Heart (tissue), 3 donors: ENCODE results near the genes KDM5C and GNL3L.

DNA sequence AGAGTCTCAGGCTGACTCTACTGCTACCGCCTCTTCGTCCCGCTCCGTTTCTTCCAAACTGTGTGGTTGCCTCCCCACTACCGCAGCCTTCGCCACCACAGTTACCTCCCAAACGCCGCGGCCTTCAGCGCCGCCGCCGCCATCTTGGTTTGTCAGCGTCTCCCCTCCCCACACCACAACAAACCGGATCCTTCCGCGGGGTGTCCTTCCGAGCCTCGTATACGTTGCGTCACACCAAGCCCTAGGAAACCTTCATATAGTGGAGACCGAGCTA lies at the start of gene KDM5C:
TSS of gene KDM5C (minus strand) at position 154 of the 274 bp plus-strand sequence.
- RAMPAGE, long total RNA, 2 experiments = start-site peak on the minus strand in 1 of 2 experiments, centred at position 154 of the sequence, 164 reads per replicate

DNA sequence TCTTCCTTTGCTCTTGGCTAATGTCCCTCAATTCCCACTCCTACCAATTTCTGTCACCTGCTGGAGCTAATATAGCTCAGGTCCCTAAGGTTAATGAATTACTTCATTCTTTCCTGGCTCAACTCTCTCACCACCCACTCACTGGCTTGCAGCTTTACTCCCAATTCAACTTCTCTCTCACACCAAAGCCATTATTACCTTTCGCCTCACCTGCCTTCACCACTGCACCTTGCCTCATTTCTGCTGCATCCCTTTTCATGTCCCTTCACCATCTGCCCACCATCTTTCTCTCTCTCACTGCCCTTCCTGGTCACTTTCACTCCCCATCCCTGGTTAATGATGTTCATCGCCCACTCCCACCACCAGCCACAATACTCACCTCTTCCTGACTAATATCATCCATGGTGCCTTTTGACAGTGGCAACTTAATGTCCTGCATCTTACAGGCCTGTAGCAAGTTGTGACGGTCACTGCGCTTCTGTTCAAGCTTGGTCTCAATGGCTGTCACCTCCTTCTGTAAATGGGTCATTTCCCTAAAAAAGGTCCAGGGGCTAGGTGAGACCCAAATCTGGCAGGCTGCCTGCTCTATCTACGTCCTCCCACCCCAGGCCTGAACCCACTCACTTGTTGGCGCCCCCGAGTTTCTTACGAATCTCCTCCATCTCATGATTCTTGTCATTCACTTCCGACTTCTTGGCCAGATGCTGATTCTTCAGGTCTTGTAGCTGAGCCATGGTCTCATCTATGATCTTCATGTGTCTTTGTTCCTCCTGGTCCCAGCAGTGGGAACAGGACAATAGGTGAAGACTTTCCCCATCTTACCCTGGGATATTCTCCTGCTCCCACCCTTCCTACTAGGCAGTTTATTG lies 26.4 kb downstream of the SMC1A start:
- RAMPAGE, long total RNA, 2 experiments = no peak in any of the 2 experiments

GRCh38 chrX:53399351-53399966 lies 23.0 kb downstream of the SMC1A start:
- RAMPAGE, long total RNA, 2 experiments = no peak in any of the 2 experiments

DNA sequence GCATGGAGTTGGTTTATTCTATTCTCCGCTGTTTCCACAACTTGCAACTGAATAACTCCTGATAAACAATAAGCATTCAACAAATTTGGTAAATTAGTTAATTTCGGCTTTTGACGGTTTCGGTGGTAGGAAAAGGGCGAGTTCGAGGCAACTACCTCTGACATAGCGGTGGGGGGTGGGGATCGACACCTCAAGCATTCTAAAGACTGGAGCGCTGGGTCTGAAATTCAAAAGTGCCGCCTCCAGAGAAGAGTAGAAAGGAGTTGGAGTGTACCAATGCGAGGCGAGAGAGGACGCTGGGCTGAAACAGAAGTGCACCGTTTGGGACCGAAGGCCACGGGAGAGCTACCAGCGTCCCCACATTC lies 732 bp downstream of the SMC1A start:
- RAMPAGE, long total RNA, 2 experiments = no peak in any of the 2 experiments

DNA sequence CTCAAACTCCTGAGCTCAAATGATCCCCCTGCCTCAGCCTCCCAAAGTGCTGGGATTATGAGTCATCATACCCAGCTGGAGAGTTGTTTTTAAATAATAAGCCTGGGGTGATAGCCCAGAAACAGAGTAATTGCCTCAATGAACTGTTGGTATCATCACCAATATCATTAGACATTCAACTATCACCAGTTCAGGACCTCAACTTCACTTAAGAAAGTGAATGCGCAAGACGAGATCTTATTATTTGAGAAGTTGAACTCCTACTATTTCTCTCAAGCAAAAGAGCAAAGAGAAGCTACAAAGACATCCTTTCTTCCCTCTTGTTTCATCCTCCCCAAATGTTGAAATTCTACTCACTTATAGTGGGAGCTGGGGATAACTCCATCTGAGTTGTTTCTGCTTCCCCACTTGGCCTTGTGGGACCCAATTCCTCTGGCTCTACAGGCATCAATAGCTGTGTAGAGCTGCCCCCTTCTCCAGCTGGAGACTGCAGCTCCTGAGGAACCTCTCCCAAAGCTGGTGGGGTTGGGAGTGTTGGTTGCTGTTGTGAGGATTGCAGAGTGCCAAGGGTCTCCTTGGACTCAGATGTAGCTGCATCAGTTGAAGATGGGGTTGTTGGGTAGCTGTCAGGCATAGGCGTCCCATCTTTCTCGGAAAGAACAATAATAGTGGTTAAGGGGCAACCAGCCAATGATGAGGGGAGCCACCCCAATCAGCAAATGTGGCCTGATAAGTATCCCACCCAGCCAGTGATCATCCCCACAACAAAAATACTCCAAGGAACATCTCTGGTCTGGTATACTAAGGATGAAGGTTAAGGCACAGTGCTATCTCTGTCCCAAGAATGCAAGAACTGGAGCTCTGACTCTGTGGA lies 120.3 kb upstream of the HSD17B10 start:
- RAMPAGE, long total RNA, 2 experiments = no peak in any of the 2 experiments

GRCh38 chrX:53683645-53684717 lies 2.5 kb downstream of the HUWE1 start:
- RAMPAGE, long total RNA, 2 experiments = start-site peak on the minus strand in 2 of 2 experiments, at chrX:53683823-53684296 at its widest, 666 to 2,436 reads per replicate

DNA sequence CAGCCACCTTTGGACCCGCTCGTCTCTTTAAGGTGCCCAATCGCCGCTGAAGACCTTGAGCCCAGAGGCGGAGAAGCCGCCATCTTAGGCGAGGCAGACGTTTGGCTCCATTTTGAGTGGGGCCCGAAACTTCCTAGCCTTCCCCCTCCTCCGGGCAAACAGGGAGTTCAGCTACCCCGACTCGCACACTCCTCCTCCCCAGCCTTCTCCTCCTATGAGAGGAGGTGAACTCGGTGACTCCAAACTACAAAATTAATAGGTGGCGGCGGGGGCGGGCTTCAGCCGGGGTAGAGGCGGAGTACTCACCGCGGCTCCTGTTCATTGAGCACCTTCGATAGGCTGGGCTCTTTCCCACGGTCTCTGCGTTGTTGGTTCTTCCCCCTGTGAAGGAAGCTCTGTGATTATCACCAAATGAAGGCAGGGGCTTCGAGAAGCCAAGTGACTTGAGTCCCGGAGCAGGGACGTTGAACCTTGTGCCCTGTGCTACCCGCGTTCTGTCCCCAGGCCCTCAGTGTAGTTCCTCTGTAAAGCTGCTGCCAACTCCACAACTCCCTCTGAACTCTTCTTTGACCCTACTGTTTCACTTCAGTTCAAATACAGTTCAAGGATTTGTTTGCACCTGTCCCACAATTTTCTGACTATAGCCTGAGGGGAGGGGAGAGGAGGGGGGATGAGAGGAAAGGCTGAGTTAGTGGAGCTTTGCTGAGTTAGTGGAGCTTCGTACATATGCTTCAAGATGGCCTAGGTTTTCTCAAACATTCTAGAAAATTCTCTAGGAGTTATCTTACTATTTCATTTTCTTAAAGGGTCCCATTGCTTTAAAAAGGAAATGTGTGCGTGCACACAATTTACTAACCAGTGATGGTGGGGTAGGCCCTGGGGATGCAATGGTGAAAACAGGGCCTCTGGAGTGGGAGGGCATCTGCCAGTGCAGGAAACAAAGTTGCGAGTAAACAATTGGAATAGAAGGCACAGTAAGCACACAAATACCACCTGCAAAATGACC lies 599 bp upstream of the PHF8 start:
- RAMPAGE, long total RNA, 2 experiments = no peak in any of the 2 experiments

GRCh38 chrX:54357295-54358351 lies 82.6 kb upstream of the TSR2 start:
- RAMPAGE, long total RNA, 2 experiments = start-site peak on the minus strand in 2 of 2 experiments, at chrX:54357839-54358018 at its widest, 20 to 45 reads per replicate

GRCh38 chrX:54358352-54359386 lies 81.5 kb upstream of the TSR2 start:
- RAMPAGE, long total RNA, 2 experiments = no peak in any of the 2 experiments

DNA sequence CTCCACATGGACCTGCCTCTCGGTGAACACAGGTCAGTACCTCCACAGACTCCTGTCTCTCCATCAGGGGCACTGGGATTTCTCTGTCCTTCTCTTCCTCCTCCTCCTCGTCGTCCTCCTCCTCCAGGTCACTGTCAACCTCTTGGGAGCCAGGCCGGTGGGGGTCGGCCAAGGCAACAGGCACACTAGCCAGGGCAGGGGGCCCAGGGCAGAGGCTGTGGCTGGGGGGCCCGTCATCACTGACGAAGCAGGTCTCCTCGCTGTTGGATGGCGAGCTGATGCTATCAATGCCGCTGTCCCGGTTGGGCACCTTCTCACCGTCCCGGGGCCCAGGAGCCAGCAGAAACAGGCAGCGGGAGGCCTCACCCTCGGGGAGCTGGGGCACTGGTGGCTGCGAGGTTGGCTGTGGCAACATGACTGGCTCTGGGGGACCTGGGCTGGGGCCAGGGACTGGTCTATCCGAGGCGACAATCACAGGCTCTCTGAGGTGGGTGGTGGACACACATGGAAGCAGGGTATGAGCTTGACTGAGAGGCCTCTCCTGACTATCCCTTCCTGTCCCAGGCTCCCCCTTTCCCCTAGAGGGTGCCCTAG lies 26.0 kb downstream of the FGD1 start:
- RAMPAGE, long total RNA, 2 experiments = no peak in any of the 2 experiments

DNA sequence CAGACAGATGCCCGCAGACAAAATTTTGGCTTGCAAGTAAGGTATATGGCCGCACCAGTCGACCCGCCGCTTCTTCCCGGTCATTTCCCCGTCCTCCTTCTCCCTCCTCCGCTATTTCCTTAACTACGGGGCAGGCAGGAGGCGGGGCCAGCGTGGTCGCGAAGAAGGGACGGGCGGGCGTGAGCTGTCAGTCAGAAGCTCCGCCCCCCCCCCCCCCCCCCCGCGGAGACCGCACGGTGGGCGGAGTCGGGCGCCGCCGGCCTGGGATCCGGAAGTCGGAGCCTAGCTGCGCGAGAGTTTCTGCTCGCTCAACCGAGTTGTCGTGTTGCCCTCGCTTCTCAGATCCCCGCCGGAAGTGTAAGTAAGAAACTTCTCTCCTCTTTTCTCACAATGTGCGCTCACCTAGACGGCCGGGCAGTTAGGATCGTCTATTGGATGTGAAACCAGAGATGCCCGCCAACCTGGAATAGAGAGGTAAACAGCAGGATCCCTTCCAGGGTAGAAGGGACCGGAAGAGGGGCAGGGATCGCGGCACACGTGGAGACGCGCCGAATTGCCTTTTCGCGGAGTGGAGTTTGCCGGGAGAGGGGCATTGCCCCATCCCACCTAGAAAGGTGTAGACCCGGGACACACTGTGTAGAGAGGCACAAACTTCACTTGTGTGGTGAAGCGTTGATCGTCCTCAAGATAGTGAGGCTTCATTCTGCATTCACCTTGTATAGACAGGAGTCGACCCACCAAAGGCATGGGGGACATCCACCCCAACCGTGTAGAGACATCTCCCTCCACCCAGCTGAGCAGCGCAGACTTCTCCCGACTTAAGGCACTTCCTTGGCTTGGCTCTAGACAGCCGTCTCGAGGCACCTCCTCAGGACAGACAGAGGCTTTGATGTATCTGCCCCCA lies at the start of gene GNL3L:
TSS of gene GNL3L (plus strand) at position 274 of the 904 bp plus-strand sequence.
- RAMPAGE, long total RNA, 2 experiments = start-site peak on the plus strand in 2 of 2 experiments, centred at positions 292 to 326 of the sequence, 48 to 594 reads per replicate; start-site peak on the minus strand in 1 of 2 experiments, centred at position 105 of the sequence, 10 reads per replicate

DNA sequence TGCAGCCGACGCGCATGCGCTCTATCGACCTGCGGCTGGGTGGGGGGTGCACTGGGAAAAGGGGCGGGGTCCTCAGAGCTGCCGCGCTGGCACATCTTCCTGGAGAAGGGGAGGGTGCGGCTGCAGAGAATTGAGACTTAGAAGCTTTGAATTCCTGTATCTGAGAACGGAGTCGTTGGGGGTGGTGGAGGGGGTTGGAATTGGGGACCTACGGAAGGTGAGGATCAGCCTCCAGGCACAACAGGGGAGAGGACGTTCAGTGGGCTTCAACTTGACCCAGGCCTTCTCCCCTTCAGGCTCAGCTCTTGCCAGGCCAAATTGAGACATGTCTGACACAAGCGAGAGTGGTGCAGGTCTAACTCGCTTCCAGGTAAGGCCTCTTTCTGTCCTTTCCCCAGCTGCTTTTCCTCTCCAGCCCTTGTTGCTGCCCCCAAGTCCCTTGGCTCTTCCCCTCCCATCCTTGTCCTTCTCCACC lies 1.5 kb downstream of the MAGED2 start:
- RAMPAGE, long total RNA, 2 experiments = no peak in any of the 2 experiments

- RAMPAGE, long total RNA, 2 experiments = no peak in any of the 2 experiments
Measured at GRCh38 chrX:63661533-63662116, 123.4 kb downstream of the ARHGEF9 start.

- RAMPAGE, long total RNA, 2 experiments = no peak in any of the 2 experiments
Measured at GRCh38 chrX:65581787-65582471, 47.3 kb upstream of the LAS1L start.

GRCh38 chrX:65677673-65678403 lies 10.4 kb downstream of the MSN start:
- RAMPAGE, long total RNA, 2 experiments = no peak in any of the 2 experiments

GRCh38 chrX:65738659-65739353 lies 71.4 kb downstream of the MSN start:
- RAMPAGE, long total RNA, 2 experiments = no peak in any of the 2 experiments

- RAMPAGE, long total RNA, 2 experiments = no peak in any of the 2 experiments
Measured at GRCh38 chrX:66258603-66259031, 94.6 kb downstream of the HEPH start.

- RAMPAGE, long total RNA, 2 experiments = no peak in any of the 2 experiments
Measured at GRCh38 chrX:67545893-67546756, 2.3 kb downstream of the AR start.

- RAMPAGE, long total RNA, 2 experiments = no peak in any of the 2 experiments
Measured at GRCh38 chrX:68696248-68696806, 48.9 kb downstream of the STARD8 start.

DNA sequence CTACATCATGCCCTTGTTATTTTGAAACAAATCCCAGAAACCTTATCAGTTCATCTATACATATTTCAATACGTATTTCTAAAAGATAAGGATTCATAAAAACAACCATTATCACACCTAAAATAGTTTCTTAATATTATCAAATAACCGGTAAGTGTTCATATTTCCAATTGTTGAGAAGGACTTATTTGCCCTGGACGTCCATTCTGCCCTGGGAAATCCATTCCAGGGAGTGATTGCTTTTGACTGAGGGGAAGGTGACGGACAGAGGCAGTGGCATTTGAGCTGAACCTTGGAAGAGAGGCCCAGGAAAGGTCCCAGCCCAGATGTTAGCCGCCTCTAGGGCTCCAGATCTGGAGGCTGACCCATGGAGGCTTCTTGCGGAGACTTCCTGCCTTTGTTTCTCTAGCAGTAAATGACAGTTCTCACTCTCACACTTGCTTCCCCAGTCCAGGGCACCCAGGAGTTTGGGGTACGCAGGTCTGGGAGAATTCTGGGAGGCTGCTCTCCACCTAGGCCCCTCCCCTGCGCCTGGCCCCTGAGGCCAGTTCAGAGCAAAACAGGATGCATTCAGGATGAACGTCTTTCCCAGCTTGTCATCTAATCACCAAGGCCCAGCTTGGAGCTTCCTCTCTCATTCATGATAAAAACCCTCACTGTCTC lies 49.7 kb downstream of the STARD8 start:
- RAMPAGE, long total RNA, 2 experiments = no peak in any of the 2 experiments